Neutrophil (primary cell): ENCODE data around the gene MBOAT2.

GRCh38 chr2:7792107-7792680 lies 875.0 kb downstream of the RNF144A start:
- PRO-cap: no peak

DNA sequence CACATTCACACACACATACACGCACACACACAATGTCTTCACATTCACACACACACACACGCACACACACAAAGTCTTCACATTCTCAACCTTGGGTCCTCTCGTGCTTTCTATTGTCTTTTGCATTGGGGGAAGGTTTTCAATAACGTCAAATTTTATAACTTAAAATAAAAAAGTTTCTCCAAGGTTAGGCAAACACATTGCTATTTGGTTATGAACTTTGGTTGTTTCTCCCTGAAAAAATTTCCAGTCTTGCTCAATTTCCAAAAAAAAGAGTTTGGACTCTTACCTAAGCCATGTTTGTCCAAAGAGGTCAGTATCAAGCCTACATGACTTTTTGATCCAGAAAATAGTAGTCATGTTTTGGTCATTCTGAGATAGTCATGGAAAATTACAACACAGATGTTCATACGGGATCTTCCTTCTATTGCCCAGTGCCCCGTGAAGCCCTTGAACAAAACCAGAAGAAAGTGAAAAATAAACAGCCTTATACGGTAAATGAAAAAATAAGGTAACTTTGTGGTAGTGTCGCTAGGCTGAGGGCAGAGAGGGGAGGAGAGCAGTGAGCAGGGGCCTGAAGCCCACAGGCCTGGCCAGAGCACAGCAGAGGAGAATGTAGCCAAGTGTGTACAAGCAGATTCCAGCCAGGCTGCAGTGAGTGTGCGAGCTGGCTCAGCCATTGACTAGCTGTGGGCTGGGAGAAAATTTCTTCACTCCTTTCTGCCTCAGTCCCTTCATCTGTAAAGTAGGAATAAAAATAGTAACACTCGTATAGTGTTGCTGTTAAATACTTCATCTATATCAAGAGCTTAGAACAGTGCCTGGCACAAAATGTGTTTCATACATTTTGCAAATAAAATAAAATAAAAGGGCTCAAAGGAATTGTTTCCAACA lies 542.6 kb upstream of the ID2 start:
- PRO-cap: no peak

DNA sequence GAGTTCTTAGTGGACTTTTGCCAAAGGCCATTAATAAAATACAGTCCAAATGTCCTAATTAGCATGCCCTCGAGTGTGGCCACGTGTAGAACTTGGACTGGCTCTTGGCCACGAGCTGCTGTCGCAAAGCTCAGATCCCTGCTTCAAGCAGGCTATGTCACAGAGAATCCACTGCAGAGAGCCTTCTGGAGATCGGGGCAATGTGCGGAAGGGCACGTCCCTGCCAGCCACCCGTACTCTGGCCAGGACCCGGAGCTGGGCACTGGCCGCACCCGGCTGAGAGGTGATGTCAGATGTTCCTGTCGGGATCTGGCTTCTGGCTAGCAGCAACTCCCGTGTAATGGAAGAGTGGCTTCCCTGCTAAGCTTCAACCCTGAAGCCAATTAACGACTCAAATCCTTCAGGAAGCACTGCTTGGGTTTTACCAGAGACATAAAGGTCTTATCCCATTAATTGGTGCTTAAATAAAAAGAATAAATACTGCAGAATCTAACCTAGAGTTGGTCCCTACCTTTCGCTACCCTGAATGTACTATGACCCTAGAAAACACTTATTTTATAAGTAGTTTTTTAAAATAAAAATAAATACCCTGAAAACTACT lies 432.6 kb upstream of the ID2 start:
- PRO-cap: no peak

DNA sequence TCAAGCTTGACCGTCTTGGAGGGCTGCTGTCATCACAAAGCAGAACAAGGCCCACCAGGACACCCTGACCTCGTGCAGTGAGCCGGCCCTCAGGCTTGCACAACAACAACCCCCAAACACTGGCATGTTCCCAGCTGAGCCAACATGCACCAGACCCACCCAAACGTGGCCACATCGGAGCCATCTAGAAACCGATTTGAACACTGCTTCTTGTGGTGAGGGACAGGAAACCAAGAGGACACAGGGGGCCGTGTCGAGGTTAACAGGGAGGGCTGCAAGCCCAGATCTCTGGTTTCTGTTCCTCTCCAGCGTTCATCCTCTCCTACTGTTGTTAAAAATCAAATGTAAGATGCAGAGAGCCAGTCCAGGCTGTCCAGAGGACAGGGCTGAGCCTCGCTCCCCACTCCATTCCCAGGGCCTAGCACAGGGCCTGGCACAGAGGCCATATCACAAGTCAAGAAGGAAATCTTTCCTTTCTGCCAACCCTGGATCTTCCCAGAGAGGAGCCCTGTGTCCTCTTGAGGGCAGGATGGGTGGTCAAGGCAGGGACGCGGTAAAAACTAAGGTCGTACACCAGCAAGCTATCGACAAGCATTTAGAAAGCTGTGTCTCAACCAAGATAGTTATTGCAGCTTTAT lies 378.3 kb upstream of the ID2 start:
- PRO-cap: no peak

GRCh38 chr2:8329883-8330398 lies 351.9 kb upstream of the ID2 start:
- PRO-cap: no peak

GRCh38 chr2:8426684-8426973 lies 255.2 kb upstream of the ID2 start:
- PRO-cap: no peak

- PRO-cap: no peak
Measured at GRCh38 chr2:8455239-8456478, 226.2 kb upstream of the ID2 start.

DNA sequence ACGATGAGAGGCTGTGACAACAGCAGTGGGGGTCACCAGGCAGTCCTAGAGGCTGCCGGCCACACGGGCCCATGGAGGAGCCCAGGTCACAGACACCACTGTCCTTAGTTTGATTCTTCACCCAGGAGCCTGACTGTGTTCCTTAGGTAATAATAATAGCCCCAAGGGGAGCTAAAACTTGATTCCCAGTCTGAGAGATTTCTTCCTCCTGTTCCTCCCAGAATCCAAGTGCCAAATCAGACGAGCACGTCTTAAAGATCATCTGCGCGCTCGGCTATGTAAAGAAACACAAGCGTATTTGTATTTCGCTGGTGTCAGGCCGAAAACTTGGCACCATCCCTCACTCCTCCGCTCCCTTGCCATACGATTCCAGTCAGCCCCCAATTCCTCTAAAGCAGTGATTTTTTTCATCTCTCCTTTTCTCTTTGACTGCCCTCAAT lies 131.0 kb upstream of the ID2 start:
- PRO-cap: no peak

DNA sequence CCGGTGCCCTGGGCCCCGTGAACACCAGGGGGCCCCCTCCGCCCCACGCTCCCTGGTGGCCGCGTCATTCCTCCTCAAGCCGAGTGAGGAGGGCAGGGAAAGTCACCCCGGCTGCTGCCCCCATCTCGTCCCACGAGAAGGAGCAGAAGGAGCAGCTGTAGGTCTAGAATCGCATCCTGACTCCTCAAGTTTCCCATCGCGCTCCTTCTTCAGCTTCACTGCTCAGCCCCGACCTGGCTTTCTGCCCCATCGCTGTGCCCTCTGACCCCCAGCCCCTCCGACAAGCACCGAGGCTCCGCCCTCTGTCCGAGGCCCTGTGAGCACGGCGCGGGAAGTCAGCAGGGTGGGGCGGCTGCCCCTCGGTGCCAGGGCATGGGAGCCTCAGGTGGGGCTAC lies 36.8 kb upstream of the ID2 start:
- PRO-cap: no peak

DNA sequence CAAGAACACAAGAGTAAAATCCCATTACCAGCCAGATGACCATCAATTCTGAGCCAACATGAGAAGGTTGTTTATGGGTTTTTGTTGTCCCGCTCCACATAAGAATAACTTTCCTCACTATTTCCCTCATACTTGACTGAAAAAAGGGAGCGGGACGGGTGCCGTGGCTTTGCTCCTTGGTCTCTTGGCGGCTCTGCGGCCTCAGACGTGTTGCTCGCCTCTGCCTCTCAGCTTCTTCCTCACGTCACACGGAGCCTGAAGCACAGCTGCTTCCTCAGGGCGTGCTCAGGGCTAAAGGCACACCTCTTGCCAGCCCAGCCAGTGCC lies 17.9 kb upstream of the ID2 start:
- PRO-cap: no peak

- PRO-cap: no peak
Measured at GRCh38 chr2:8665268-8665626, 16.6 kb upstream of the ID2 start.

DNA sequence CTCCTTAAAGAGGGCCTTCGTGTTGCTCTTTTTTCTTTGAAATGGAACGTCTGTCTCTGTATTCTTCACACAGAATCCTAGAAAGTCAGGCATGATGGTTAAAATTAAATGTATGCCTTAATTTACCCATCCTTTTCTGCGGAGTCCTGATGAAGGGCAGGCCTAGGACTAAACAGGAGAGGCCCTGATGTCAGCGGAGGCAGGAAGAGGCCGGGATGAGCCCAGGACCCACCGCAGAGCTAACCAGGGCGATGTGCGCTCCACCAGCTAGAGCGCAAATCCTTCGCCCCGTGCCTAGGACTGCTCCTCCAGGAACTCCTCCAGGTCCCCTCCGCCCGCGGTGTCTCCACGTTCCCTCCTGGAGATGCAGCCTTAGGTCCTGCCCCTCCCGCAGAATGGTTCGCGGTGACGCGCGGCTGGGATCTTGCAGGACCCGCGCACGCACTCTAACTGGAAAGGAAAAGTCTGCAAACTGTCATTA lies 5.9 kb upstream of the ID2 start:
- PRO-cap: no peak

GRCh38 chr2:8826537-8827208 lies 10.7 kb downstream of the KIDINS220 start:
- PRO-cap: no peak

DNA sequence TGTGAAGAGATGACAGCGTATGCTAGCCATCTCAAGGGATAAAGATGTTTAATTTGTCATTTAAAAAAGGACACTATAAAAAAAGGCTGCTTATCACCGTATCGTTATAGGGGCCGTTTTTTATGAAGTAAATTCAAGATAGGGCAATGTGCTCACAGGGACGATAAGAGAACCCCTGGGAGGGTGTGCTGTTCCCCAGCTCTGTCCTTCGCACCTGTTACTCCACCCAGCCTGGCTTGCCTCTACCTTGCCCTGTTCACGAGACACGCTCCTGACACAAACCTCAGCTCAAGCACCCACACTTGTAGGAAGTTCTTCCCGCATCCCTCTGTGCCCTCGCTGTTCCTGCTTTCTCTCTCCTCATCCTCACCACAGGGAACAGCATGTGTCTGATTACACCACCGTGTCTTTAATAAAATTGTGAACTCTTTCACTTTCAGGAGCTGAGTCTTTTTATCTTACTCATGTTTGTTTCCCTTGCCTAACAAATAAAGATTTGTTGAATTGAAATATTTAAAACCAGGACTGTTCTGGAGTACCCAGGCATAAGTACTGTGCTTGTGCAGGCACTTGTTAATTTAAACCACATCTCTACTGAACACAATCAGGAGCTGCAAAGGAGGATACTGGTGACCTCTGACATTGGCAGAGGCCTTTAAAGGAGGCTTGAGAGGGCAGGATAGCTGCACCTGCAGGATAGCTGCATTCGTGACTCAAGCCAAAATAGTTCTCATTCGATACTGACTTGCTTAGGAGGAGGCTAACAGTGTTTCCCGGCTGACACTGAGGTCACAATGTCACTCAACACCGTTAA lies 26.1 kb upstream of the KIDINS220 start:
- PRO-cap: no peak

GRCh38 chr2:8975265-8975725 lies 28.2 kb downstream of the MBOAT2 start:
- PRO-cap: no peak

- PRO-cap: no peak
Measured at GRCh38 chr2:8982502-8983105, 20.9 kb downstream of the MBOAT2 start.

DNA sequence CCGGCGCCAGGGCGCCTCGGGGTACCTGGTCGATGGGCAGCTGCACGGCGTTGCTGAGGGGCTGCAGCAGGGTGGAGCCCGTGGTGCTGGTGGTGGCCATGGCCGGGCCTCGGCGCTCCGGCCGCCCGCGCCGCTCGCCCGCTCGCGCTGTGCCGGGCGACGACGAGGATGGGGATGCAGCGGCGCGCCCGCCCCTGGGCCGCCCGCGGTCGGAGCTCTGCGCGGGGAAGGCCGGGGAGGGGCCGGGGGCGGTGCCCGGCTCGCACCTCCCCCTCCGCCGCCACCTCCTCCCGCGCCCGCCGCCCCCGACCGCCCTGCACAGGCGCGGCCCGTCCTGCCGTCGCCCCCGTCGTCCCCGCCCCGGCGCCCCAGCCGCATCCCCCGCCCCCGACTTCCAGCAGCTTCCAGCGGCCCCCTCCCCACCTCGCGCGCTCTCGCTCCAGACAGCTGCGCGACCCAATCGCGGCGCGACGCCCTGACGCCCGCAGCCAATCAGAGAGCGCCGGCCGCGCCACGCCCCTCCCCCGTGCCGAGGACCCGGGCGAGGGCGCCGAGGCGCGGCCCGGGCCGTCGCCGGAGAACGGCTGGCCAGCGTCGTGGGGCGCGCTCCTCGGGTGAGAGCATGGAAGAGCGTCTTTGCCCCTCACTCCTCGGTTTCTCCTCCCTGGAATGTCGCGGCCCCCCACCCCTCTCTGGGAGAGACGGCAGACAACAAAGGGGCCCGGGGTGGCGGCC lies at the start of gene MBOAT2:
Gene MBOAT2 (minus strand): TSS at position 170 of the 735 bp plus-strand sequence.
- PRO-cap: bidirectional peak, plus-strand start at position 565 of the sequence, minus-strand start at position 219 of the sequence

GRCh38 chr2:9004250-9004861 lies 872 bp upstream of the MBOAT2 start:
- PRO-cap: no peak

DNA sequence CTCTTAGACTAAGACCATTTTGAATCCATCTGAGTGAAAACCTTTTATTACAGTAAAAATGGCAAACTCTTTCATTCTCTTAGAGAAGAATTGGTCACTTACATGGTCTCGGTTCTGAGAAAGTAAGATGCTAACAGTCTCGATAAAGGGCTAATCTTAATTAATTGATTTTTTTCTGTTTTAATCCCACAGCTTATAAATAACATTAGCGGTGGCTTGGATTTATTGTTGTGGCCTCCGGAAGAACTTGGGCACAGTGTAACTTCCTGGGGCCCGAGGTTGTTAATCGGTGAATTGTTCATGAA lies 90.3 kb upstream of the ASAP2 start:
- PRO-cap: no peak

GRCh38 chr2:9179795-9180398 lies 26.7 kb upstream of the ASAP2 start:
- PRO-cap: no peak